Retinal pigment epithelial cell (primary cell): ENCODE data around the genes MYL10, PRKRIP1 and ALKBH4.

DNA sequence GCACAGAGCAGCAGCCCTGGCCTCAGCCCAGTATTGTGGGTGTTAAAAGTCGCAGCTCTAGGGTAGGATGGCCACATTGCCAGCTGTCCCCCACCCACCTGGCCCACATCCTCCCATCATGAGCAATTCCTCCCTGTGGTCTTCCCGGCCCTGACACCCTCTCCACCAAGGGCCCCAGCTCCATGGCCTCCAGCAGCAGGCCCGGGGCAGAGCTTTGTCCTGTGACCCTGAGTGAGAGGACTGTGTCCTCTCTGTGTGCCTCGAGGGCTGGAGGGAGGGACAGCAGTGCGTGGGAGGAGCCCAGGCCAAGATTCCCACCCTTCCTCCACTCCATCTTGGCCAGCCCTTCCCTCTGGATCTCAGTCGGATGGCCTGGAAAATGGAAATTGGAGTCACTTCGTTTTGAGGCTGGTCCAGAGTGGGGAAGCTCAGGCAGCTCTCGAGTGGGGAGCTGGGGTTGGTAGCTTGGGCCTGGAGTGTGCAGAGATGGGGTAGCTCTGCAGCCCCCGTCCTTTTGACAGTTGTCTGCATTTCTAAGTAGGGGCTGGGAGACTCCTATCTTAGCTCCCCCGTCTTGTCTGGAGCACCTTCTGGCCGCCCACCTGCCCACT is 93.6 kb downstream of the MYL10 start:
- RRBS: 50% methylated on average over 2 of the region's 11 CpGs

DNA sequence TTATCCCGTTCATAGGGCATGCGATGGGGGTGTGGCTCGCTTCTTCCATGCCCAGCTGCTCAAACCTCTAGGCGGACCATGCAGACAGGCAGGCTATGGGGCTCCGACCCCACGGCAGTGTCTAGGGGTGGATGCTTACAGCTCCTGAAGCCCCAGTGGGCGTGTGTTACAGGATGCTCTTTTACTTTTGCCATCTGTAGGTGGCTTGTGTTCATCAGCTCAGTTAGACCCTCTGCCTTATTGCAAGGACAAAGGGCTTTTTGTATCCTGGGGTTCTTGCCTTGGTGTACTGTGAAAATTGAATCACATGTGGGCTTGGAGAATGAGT is at the start of gene MYL10:
MYL10 (minus strand) TSS at position 99 of the 328 bp plus-strand sequence.
- RRBS: no CpG with 5 or more reads among the region's 7 CpGs

- RRBS: 71% methylated on average over 2 of the region's 12 CpGs
Observed at GRCh38 chr7:101832861-101833526, 15.6 kb downstream of the CUX1 start.

- RRBS: 50% methylated on average over 1 of the region's 14 CpGs
Observed at GRCh38 chr7:101858844-101859544, 41.6 kb downstream of the CUX1 start.

DNA sequence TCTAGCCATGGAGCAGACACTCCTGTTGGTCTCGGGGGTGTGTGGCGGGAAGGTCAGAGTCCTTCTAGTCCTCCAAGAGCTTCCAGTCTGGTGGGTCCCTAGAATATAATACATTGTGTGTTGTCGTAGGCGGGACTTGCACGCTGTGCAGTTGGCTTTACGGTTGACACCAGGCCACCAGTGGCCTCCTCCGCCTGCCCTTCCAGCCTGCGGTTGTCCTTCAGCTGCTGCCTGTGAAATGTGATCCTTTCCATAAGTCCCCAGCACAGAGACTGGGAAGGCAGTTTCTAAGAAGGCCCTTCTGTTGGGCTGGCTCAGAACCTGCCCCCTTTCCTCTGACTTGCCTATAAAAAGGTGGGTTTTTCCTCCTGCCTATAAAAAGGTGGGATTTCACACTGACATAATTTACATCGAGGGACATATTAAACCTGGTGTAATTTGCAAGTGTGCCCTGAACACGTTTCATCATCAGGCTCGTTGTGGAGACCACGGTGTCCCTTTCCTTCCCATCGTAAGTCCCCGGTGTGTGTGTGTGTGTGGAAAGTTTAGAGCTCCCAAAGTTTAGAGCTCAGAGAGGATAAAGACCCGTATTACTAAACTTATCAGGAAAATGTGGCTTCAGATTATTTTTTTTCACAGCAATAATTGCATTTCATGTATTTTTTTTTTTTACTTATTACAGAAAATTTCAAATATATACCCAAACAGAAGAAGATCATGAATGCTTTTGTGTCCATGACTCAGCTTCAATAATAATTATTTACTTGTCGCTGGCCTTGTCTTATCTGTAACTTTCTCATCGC is 45.0 kb downstream of the CUX1 start:
- RRBS: no CpG with 5 or more reads among the region's 17 CpGs

- RRBS: no CpG with 5 or more reads among the region's 26 CpGs
Observed at GRCh38 chr7:101865004-101865936, 47.8 kb downstream of the CUX1 start.

GRCh38 chr7:101868511-101869303 is 51.3 kb downstream of the CUX1 start:
- RRBS: no CpG with 5 or more reads among the region's 20 CpGs

DNA sequence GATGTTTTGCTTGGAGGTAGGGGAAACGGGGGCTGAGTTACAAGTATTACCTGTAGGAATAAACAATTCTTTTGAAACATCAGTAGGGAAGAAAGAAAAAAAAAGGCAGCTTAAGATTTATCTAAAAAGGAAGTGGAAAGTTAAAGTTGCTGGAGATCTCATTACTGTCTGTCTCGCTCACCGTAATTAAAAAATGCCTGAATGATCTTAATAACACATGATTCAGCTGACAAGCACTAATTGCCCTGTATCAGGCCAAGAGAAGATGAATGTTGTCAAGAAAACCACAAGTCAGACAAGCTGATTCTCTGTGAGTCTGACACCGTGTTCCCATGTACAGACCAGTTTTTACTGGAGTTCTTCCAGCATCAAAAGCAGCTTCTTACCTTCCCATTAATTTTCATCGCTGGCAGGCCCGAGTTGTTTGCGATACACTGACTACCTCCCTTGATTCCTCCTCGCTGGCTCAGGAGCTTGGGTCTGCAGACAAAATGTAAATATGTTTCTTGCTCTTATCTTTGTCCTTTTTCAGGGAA is 63.7 kb downstream of the CUX1 start:
- RRBS: no CpG with 5 or more reads among the region's 8 CpGs

DNA sequence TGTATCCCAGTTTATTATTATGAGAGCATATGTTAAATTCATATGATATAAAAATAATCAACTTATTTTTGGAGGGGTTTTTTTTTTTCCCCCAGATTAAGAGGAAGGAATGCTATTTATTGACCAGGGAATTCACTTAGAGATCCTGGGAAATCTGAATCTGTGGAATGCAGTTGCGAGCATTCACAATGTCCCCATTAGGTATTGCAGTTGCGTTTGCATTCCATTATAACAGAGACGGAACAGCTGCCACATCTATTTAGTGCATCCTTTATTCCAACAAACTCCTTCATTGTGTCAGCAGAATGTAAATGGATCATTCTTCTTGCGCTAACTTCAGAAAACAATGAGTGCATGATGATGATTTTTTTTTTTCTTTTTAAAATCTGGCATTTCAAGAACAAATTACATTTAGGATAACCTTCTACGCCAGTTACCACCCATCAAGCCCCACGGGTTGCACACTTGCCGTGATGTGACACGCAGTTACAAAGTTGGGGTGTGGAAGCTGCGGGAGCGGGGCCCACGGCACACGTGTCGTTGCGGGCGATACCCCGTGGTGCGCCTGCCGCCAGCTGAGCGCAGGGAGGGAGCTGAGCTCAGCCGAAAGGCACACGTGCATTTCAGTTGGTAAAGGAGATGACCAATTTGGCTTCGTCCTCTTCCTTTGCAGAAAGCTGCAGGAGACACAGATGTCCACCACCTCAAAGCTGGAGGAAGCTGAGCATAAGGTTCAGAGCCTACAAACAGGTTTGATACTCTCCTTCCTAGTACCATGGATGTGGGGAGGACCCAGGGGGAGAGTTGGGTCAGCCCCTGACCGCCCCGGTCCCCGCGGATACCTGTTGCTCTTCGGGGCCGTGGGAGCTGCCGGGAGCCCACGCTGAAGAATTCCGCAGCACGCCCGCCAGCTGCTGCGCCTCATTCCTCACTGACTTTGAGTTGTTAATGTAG is 175.4 kb upstream of the SH2B2 start:
- RRBS: 75% methylated on average over 6 of the region's 34 CpGs

DNA sequence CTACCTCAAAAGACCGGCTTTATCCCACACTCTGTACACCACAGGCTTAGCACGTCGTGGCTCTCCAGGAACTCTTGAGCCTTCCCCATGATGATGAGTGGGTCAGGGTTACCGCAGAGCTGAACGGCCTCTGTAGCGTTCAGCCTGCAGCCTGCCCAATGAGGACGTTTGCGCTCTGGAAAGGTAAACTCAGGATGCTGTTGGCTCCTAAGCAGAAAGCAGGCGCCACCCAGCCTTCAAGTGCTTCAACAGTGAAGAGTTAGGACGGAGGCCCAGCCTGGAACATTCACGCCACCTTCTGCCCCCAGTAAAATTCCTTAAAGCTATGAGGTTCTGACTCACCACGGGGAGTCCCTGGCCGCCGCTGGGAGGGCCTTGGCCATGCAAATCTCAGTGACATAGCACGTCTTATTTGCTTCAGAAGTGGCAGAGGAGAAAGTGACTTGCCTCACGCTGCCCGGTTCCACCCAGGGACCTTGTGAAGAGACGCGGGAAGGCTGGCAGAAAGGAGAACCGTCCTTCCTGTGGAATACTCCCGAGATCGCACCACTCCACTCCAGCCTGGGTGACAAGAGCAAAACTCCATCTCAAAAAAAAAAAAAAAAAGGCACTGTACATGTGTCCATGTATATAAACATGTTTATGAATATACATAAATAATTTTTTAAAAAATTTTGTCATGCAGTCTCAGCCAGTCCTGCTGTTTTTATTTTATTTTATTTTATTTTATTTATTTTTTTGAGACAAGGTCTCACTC is 161.4 kb upstream of the SH2B2 start:
- RRBS: no CpG with 5 or more reads among the region's 22 CpGs

- RRBS: 96% methylated on average over 4 of the region's 26 CpGs
Observed at GRCh38 chr7:102197016-102197575, 89.6 kb upstream of the SH2B2 start.

DNA sequence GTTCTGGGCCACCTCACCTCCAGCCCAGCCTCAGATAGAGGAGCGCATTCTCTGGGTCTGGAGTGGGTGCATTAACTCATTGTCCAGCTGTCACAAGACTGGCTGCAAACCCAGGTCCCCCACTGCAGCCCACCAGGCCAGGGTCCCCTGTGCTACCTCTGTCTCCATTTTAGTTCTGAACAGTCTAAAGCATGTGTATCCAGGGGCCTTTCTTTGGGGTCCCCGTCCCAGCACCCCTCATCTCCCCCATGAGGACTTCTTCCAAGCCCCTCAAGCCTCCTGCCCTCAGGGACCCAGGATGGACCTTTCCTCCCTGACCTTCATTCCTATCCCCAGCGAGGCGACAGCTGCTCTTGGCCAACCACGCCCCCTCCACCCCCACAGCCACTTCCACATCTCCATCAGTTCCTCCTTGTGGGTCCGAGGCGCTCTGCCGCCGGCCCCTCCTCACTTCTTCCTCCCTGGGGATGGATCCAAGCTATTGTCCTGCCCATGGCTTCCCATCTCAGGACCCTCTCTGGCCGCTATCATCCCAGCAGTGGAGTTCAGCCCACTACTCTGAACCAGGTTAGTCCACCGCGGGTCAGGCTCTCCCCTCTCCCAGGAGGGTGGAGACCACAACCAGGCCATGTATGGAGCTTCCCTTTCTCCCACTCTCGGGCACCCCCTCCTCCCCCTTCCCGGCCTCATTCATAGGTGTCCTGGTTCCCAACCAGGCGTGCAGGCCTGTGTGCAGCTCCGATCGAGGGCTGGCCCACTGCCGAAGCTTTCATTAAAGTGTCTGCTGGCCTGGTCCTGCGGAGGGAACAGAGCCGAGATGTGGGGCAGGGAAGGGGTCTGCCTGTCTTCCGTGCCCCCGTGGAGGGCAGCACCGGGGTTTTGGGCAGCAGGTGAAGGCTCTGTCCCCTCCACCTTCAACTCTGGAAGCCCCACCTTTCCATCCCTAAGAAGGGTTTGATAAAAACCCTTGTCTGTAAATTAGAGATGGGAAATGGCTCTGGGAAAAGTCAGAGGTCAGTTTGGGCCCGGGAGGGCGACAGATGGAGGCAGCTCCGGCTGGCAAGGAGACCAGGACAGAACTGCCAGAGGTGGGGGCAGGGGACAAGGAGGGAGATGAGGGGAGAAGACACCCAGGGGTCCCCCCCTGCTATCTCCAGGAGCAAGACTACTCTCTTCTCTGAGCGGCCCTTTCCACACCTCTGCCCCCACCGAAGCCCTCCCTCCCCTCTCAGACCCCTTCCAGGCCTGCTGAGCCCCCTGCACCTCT is 1.5 kb upstream of the SH2B2 start:
- RRBS: 27% methylated on average over 2 of the region's 28 CpGs

GRCh38 chr7:102395544-102396504 is at the start of gene PRKRIP1:
Gene PRKRIP1 (plus strand): TSS chr7:102396363.
- RRBS: no CpG with 5 or more reads among the region's 58 CpGs

GRCh38 chr7:102403755-102405193 is 8.1 kb downstream of the PRKRIP1 start:
- RRBS: no CpG with 5 or more reads among the region's 22 CpGs

GRCh38 chr7:102415528-102416201 is 17.7 kb upstream of the ORAI2 start:
- RRBS: no CpG with 5 or more reads among the region's 14 CpGs

DNA sequence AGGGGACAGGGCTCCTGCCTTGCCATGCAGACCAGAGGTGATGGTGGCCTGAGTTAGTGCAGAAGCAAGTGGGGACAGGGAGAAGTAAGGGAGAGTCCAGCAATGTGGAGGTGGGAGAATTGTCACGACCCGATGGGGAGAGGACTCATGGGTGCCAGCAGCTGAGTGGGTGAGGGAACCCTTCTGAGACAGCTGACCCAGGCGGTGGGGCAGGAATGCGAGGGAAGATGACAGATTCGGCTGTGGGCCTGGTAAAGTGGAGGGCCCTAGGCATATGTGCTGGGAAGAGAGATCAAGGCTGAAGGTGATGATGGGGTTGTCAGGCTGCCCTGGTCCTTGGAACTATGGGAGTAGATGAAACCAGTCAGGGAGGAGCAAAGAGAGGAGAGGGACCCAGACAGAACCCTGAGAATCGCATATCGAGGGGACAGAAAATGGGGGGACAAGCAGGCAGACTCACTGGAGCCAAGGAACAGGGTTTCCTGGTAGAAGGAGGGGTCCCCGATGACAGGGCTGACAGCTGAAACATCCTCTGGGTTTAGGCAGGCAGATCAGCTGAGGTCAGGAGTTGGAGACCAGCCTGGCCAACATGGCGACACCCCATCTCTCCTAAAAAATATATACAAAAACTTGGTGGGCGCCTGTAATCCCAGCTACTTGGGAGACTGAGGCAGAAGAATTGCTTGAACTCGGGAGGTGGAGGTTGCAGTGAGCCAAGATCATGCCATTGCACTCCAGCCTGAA is 3.7 kb upstream of the ORAI2 start:
- RRBS: no CpG with 5 or more reads among the region's 11 CpGs

DNA sequence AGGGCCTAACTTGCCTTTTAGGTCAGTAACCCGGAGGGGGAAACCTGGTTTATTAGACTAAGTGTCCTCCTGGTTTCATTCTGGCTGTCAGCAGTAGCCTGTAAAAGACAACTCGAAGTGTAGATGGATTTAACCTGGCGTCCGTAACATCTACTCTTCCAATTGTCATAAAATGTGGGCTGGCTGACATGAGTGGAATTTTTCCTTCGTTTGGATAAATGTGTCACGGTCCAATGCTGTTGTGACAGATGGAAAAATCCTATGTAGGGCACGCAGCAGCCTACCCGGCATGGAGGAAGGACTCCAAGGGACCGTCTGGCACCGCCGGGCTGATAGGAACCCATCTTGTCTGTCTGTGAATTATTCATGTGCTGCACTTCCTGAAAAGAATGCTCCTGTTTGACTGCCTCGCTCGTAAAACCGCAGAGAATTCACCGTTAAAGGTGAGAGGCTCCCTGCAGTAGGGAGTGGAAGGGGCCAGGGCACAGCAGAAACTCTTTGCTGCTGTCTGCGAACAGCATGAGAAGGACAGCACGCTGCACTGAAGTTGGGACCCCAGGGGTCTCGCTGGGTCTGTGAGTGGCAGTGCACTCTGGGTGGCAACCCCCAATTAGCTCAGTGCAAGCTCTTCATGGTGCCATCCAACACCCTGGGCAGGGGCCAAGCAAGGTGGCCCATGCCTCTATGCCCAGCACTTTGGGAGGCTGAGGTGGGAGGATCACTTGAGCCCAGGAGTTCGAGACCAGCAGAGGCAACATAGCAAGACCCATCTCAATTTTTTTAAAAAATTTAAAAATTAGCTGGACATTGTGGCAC is 1.6 kb upstream of the ORAI2 start:
- RRBS: no CpG with 5 or more reads among the region's 19 CpGs

DNA sequence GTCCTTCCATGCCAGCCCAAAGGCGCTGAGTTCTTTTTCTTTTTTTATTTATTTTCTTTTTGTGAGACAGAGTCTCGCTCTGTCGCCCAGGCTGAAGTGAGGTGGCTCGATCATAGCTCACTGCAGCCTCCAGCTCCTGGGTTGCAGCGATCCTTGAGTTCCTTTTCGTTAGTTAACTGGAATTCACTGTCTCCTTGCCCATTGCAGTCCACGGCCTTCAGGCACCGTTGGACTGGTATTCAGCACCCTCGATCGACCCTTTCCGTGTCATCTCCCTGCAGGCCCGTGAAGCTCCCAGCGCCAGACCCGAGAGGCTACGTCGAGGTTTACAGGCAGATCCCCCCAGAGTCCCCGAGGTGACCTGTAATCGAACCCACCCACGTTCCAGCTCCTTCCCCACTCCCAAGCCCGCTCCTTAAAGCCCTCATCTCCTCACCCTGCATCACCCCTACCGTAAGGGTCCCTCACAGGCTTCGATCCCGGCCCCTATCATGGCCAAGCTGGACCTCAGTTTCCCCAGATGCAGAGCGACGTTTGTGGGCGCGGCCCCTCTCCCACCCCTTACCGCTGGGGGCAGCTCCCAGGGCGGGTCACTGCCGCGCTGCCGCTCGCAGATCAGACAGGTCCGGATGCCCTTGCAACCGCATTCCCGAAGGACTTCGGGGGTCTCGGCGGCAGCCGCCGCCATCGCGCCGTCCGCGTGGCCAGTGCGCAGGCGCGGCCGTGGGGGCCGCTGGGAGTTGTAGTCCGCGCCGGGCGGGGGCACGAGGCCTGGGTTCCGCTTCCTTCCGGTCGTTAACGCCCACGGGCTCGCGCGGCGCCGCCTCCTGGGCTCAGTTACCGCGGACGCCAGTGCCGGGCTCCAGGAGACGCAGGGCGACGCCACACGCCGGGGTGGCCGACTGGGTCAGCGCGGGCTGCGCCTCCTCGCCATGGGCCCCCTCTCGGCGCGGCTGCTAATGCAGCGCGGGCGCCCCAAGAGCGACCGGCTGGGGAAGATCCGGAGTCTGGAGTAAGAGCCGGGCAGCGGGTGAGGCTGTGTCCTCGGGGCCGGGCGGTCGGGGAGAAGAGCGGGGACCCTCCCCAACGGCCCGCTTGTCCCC is at the start of gene ALKBH4:
ALKBH4 (minus strand) TSS at position 715 of the 1,103 bp plus-strand sequence.
- RRBS: 1% methylated on average over 23 of the region's 98 CpGs

DNA sequence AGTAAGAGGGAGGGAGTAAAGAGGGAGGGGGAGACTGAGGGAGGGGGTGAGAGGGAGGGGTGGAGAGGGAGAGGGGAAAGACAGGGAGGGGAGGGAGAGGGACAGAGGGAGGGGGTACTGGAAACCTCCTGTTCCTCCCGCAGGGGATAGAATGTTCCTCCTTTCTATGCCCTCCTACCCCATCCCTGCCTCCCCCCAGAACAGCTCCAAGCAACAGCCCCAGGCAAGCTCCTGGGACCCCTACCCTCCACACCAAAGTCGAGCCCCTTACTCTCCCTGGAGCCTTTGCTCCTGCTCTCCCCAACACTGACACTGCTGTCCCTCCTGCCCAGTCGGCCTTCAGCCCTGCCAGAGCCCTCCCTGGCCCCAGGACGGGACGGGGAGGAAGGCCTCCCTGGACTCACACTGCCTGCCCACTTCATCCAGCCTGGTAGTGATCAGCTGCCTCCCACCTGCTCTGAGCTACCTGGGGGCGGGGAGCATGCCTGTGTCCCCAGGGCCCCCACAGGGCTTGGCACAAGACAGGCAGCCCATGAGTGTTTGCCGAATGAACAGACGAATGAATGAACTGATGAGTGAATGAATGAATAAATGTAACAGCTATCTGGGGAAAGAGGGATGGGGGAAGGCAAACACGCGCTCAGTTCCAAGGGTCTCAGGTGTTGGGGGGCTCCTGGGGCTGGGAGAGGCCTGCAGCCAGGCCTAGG is 4.6 kb downstream of the RASA4B start:
- RRBS: no CpG with 5 or more reads among the region's 10 CpGs

DNA sequence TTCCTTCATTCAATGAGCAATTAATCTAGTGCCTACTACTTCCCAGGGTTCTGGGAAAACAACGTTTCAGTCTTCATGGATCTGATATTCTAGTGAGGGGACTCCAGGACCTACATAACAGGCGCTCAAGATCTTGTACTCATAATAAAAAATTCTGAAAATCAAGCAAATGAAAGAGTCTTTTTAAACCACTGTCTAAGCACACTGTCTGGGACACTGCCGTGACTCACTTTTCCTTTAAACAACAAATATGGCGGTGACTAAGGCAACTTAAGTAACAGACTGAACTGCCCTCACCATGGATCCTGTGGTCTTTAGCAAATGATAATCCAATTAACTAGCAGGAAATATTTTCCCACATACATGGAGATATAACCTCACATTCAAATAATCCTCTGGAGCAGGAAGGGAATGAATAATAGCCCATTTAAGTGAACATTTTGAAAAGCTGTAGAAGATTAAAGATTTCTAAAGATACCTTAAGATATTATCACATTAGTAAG is 40.4 kb upstream of the LRRC17 start:
- RRBS: no CpG with 5 or more reads among the region's 4 CpGs